ENCODE measurements around the genes CCNY and ZNF248.

GRCh38 chr10:34941697-34942322, 126.7 kb upstream of the PARD3 start:
- PRO-cap = no peak

GRCh38 chr10:34973562-34974268, 116.4 kb downstream of the CUL2 start:
- PRO-cap = no peak

GRCh38 chr10:35217443-35217777, 90.8 kb downstream of the CREM start:
- PRO-cap = no peak

- PRO-cap = bidirectional peak, plus-strand start at chr10:35336539, minus-strand start at chr10:35336402
Measured at GRCh38 chr10:35336089-35336835, at the start of gene CCNY. CCNY (plus strand) TSS chr10:35336509.

- PRO-cap = no peak
Measured at GRCh38 chr10:35363274-35363719, 27.0 kb downstream of the CCNY start.

- PRO-cap = no peak
Measured at GRCh38 chr10:35408485-35409661, 72.6 kb downstream of the CCNY start.

DNA sequence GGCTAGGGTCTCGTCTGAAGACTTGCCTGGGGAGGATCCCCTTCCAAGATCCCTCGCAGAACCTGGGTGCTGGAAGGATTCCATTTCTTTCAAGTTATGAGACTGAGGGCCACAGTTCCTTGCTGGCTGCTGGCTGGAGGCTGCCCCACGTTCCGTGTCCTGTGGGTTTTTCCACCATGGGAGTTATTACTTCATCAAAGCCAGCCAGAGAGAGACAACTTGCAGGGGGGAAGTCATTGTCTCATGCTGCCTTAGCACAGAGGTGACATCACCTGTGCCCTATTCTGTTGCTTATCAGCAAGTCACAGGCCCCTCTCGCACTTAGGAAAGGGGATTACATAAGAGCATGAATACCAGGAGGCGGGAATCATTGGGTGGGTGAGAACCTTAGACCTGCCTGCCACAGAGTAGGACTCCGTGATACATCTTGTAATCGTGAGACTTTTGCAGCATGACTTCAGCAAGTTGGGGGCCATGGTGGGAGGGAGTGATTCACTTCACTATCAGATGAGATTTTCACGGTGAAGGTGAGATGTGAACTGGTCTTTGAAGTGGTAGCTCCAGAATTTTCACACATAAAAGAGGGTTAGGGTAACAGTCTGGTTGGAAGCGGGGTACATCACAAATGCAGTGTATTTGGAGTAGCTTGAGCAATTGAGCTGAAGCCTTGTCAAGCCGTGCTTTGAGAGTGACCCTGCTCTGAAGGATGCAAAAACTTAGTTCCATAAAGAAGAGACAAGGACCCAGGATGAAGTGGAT, 78.1 kb downstream of the CCNY start:
- PRO-cap = no peak

DNA sequence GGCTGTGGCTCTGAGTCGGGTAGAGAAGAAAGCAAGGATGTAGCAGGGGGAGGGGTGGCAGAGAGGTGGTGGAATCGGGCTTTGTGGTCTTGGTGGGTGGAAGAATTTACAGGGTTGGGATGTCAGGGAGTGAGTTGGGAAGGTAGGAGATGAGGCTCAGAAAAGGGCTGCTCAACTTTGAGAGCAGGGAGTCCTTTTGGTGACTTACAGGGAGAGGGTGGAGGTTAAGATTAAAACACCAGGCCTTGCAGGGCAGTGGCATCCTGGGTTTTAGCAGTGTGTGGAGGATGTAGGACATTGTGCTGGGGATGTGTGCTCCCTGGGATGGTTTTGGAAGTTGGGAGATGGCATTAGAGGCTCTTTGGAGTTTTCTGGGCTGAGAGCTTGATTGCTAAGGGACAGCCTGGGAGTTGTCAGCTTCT, 113.8 kb downstream of the CCNY start:
- PRO-cap = no peak

- PRO-cap = no peak
Measured at GRCh38 chr10:35473886-35474658, 131.1 kb upstream of the GJD4 start.

- PRO-cap = no peak
Measured at GRCh38 chr10:36300918-36301161, 658.7 kb upstream of the FZD8 start.

- PRO-cap = bidirectional peak, plus-strand start at chr10:37857749, minus-strand start at chr10:37857610
Measured at GRCh38 chr10:37856696-37857876, at the start of gene ZNF248. ZNF248 (minus strand) TSS chr10:37857610.

GRCh38 chr10:38059251-38059947, 34.7 kb upstream of the ZNF37A start:
- PRO-cap = no peak

DNA sequence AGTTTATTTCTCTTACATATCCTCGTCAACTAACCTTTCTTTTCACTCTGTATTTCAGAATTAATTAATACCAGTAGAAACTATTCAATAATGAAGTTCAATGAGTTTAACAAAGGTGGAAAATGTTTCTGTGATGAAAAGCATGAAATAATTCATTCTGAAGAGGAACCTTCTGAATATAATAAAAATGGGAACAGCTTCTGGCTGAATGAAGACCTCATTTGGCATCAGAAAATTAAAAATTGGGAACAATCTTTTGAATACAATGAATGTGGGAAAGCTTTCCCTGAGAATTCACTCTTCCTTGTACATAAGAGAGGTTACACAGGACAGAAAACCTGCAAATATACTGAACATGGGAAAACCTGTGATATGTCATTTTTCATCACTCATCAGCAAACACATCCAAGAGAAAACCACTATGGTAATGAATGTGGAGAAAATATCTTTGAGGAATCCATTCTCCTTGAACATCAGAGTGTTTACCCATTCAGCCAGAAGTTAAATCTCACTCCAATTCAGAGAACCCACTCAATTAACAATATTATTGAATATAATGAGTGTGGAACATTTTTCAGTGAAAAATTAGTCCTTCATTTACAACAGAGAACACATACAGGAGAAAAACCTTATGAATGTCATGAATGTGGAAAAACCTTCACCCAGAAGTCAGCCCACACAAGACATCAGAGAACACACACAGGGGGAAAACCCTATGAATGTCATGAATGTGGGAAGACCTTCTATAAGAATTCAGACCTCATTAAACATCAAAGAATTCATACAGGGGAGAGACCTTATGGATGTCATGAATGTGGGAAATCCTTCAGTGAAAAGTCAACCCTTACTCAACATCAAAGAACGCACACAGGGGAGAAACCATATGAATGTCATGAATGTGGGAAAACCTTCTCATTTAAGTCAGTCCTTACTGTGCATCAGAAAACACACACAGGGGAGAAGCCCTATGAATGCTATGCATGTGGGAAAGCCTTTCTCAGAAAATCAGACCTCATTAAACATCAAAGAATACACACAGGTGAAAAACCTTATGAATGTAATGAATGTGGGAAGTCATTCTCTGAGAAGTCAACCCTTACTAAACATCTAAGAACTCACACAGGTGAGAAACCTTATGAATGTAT, 23.6 kb downstream of the ZNF37A start:
- PRO-cap = no peak

DNA sequence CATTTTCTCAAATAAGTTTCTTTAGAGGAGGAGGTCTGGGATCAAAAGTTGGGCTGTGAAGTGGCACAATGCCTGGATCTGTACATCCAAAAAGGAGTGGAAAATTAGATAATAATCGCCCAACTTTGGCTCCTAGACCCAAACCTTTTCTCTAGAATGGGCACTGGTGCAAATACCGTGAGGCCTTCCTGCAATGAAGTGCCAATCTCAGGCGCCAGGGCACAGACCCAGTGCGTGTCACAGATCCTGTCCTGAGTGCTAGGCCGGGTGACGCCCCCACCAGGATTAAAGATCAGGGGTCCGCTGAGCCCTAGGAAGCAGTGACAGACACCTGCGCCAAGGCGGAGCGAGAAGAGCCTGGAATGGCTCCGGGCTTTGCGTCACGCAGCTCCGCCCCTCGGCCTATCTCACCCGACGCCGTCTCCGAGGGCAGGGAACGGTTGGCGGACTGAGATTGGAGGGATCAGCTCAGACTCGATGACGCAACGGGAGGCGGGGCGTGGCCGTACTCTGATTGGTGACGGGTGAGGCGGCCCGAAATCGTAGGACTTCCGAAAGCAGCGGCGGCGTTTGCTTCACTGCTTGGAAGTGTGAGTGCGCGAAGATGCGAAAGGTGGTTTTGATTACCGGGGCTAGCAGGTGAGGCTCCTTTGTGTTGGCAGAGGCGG, 261.8 kb downstream of the ZNF37A start:
- PRO-cap = unidirectional peak, minus-strand start at position 195 of the sequence; bidirectional peak, plus-strand start at position 545 of the sequence, minus-strand start at position 322 of the sequence

DNA sequence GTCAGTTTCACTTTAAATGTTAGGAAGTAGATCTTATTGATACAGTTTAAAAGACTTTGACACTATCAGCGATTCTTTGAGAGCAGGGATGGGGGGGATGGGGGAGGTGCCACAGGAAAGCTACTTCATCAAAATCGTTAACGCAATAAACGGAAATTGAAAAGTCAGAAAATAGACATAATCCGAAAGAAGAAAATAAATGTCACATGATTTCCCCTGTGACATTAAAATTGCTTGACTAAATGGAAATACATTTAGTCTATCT, 441 bp upstream of the ZNF33B start:
- PRO-cap = no peak

GRCh38 chr10:42640642-42641585, 2.5 kb upstream of the ZNF33B start:
- PRO-cap = unidirectional peak, minus-strand start at chr10:42640848

- PRO-cap = no peak
Measured at GRCh38 chr10:42644902-42645505, 6.6 kb upstream of the ZNF33B start.

- PRO-cap = unidirectional peak, plus-strand start at chr10:42782125
Measured at GRCh38 chr10:42781696-42782284, 805 bp upstream of the BMS1 start.

DNA sequence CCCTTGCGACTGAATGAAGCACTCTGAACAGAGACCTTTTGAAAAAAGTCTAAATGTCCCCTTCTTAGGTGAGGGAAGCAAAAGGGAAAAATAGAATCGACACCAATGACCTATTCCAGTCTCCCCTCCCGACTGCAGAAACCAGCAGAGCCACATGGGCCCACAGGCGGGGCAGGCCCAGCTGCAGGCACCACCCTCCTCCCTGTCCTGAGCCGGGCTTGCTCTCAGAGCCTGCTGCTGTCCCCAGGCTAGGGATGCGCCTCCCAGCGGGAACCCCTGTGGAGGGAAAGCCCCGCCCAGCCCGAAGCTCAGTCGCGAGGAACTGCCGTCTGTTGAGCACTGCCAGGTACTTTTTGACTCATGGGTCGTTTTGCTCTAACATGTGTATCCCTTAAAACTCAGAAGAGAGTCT, 124.6 kb upstream of the RET start:
- PRO-cap = no peak

GRCh38 chr10:43026205-43027314, 50.3 kb upstream of the RET start:
- PRO-cap = no peak